Cardiac fibroblast (primary cell): ENCODE measurements around the gene DLX4.

GRCh38 chr17:49338697-49339245, 23.3 kb downstream of the ZNF652 start:
- RRBS = no CpG with 5 or more reads among the region's 3 CpGs

DNA sequence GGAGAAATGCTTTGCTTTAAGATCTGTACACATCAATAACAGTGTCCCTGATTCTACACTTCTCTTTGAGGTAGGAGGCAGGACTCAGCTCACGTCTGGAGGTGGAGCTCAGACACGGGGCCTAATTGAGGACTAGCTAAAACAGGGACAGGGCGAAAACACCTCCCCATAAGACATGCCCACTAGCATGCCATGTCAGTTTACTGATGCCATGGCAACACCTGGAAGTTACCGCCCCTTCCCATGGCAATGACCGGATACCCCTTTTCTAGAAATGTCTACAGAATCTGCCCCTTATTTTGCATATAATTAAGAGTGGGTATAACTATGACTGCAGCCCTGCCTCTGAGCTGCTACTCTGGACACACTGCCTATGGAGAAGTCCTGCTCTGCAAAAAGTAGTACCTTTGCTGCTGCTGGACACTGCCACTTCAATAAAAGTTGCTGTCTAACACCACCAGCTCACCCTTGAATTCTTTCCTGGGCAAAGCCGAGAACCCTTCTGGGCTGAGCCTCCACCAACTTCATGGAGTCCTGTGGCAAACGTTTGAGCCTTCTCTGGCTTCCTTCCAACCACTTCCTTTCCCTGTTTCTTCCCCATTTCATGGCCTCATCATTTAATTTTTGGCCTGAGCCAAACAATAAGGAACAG, 21.1 kb downstream of the PHB1 start:
- RRBS = no CpG with 5 or more reads among the region's 7 CpGs

DNA sequence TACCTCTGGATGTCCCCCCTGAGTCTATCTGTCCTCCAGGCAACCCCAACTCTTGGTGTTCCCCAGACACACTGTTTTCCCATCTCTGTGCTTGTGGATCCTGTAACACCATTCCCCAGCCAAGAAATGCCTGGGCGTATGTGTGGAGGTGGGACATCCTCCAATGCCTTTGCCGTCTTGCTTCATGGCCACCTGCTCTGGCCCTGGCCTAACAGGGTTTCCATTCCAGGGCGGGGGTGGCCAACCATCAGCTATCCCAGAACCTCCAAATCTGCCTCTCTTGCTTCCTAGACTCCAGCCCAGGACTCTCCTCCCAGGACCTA, 8.4 kb downstream of the NGFR start:
- RRBS = no CpG with 5 or more reads among the region's 3 CpGs

GRCh38 chr17:49576590-49577102, 975 bp downstream of the NXPH3 start:
- RRBS = 2% methylated on average over 17 of the region's 43 CpGs

- RRBS = no CpG with 5 or more reads among the region's 6 CpGs
These were observed 1.9 kb downstream of the NXPH3 start for GRCh38 chr17:49577576-49578006.

GRCh38 chr17:49646039-49647155, 31.5 kb downstream of the SPOP start:
- RRBS = no CpG with 5 or more reads among the region's 8 CpGs

GRCh38 chr17:49715573-49716499, 8.1 kb upstream of the SLC35B1 start:
- RRBS = no CpG with 5 or more reads among the region's 12 CpGs

DNA sequence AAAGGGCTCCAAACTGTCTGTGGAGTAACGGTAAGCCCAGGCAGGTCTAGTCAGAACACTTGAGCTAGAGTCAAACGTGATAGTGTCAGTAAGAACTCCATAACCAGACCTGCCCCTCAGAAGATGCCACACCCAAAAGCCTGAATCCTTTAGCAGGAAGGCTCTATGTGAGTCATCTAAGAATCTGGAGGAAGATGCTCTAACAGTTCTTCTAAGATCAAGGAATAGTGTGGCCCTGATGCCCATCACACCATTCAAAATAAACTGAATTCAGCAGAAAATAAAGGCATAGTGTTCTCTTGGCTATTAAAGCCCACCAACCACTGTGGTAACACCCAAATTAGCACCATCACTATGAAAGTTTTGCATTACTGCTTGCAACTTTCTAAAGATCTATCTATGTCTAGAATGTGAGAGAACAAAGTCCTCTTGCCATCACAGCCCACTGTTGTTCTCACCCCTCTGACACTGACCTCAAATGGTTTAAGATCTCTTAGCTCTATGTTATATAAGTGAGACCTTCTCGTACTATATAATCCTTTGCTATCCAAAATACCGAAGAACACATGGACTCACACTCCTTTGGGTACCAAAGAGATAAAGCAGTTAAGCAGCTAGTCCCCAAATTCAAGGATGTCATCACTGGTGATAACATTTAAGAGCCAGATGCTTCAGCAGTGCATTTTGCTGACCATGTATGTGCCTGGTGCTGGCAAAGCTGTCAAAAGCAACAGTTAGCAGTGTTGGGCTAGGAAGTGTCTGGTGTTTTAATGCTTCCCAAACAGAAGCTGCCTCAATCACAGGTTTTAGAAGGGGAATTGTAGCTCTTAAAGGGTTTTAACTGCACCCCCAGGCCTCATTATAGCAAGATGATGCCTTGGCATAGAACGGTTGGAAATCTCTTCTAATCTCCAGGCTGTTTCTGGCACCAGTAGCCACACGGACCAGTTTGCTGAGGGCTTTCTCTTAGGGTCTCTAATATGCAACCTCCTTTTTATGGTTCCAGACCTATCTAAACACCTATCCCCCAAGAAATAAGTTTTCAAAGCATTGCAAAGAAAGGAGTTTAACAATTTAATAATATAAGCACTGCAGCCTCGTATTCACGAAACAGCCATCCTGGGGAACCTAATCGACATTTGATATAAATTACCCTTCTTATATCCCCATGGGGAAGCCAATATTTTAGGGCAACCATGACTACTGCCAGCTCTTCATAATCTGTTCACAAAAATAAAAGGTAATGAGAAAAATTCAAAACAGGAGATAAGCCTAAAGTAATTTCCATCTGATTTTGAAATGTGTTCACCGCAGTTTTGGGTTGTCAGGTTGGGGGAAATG, 4.8 kb downstream of the FAM117A start:
- RRBS = no CpG with 5 or more reads among the region's 10 CpGs

DNA sequence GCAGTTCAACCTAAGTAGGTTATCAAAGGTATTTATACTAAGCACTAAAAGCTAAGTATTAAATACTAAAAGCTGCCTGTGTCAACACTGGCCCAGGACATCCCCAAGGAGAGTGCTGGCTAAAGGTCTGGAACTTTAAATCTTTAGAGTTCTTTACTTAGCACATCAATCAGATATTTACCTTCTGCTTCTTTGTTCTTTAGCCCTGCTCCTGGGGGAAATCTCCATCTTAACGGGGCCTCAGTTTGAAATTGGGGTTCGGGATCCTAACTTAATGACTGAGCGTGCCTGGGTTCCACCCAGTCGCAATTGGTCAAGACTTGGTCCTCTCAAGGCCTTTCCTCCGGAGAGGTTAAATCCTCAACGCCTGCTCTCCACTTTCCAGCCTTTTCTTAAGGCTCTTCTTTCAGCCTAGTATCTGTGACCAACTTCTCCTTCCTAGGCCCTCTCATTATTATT, 1.1 kb upstream of the KAT7 start:
- RRBS = no CpG with 5 or more reads among the region's 6 CpGs

GRCh38 chr17:49832364-49832692, 15.5 kb downstream of the TAC4 start:
- RRBS = no CpG with 5 or more reads among the region's 2 CpGs

DNA sequence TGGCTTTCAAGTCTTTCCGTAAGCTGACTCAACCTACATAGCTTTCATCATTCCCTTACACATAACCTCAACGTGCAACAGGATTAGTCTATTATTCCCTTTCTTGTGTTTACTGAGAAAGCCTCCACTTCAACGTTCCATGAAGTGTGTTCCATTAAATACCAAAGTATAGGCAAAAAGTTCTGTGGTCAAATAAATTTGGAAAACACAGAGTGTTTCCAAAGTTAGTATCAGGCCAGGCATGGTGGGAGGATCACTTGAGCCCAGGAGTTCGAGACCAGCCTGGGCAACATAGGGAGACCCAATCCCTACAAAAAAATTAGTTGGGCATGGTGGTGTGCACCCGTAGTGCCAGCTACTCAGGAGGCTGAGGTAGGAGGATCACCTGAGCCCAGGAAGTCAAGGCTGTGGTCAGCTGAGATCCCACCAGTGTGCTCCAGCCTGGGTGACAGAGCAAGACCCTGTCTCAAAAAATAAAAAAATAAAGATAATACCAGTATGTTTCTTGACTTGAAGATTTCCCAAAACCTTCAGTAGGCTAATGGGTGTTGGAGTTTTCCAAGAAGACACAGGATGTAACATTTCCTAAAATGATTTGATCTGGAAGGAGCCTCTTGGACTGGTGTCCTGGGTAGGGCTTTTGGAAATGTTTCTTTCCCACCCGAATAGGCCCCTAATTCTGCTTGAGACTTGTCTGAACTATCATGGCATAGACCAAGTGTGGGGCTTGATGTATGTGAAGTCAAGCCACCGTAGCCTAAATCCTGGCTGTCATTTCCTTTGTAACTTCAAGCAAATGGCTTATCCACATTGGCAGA, 13.1 kb downstream of the TAC4 start:
- RRBS = no CpG with 5 or more reads among the region's 7 CpGs

DNA sequence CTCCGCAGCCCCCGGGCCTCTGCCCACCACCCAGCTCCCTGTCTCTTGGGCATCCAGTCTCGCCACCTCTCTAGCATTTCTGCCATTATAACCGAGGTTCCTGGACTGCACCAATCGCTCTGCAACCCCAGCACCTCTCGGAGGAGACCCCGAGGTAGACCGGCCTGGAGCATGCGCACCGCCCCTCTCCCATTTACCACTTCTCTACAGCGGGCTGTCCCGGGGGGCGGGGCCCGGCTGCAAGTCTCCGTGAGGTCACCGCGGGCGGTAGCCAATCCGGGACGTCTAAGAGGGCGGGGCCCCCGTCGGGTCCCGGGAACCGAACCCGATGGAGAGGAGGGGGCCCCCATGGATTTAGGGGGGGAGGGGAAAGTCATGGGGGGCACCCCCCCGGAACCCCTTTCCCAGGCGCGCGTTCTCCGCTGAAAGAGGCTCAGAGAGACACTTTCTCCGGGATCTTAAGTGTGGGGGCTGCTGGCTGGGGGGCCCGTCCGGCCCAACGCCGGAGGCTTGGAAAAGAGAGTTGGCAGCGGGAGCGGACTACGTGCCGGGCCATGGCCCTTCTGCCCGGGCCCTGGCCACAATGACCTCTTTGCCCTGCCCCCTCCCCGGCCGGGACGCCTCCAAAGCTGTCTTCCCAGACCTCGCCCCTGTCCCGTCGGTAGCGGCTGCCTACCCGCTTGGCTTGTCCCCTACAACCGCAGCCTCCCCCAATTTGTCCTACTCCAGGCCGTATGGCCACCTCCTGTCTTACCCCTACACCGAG, at the start of gene DLX4:
TSS of gene DLX4 (plus strand) at position 305 of the 766 bp plus-strand sequence.
- RRBS = 2% methylated on average over 25 of the region's 52 CpGs

DNA sequence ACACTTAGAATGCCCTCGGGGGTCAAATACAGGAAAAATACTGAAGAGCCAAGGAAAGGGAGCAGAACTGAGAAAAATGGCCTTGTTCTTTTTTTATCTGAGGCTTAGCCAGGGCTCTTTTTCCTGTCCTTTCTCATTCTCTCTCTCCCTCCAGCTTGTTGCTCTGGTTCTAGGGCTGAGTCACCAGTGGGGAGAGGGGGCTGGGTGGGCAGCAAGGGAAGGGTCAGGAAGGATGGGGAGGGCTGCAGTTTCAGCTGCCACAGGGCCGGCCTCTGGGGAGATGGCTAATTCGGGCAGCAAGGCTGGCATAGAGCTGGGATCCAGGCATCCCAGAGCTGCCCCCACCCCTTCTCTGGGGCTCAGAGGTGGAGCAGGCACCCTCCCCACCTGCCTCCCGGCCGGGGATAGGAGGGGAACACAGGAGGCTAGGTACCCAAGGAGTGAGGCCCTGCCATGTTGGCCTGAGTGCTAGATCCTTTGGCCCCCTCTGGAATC, 3.9 kb downstream of the ITGA3 start:
- RRBS = no CpG with 5 or more reads among the region's 5 CpGs

DNA sequence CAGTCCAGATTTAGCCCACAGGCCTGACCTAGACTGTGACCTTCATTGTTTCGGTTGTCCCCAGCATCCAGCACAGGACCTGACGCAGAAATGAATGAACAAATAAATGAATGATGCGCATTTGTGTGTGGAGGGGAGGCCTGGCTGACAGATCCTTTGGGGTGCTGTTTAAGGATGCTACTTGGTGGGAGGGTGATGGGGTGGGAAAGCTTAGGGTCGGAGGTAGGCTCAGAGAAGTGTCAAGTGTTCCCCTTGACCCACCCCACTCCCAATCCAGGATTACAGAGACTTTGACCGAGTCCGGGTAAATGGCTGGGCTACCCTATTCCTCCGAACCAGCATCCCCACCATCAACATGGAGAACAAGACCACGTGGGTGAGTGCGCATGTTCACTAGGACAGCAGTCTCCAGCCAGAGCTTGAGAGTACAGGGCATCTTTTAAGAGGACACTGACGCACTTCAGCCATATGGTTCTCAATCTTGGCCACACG, 14.1 kb upstream of the PDK2 start:
- RRBS = no CpG with 5 or more reads among the region's 11 CpGs

DNA sequence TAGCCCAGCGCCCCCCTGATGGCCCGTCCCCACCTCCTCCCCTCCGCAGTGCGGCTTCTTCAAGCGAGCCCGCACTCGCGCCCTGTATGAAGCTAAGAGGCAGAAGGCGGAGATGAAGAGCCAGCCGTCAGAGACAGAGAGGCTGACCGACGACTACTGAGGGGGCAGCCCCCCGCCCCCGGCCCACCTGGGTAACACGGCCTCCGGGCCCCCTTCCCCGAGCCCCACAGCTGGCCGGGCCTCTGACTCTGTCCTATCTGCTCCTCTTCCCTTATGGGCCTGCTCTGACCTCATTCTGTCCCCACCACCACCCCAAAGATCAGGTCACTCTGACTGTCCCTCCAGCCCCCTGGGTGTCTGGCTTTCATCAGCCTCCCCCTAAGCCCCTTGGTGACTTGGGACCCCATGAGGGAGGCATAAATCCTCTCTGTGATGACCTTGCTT, 7.0 kb upstream of the PDK2 start:
- RRBS = no CpG with 5 or more reads among the region's 18 CpGs

- RRBS = 0% methylated on average over 1 of the region's 17 CpGs
These were observed 1.4 kb downstream of the SAMD14 start for GRCh38 chr17:50128464-50128999.

DNA sequence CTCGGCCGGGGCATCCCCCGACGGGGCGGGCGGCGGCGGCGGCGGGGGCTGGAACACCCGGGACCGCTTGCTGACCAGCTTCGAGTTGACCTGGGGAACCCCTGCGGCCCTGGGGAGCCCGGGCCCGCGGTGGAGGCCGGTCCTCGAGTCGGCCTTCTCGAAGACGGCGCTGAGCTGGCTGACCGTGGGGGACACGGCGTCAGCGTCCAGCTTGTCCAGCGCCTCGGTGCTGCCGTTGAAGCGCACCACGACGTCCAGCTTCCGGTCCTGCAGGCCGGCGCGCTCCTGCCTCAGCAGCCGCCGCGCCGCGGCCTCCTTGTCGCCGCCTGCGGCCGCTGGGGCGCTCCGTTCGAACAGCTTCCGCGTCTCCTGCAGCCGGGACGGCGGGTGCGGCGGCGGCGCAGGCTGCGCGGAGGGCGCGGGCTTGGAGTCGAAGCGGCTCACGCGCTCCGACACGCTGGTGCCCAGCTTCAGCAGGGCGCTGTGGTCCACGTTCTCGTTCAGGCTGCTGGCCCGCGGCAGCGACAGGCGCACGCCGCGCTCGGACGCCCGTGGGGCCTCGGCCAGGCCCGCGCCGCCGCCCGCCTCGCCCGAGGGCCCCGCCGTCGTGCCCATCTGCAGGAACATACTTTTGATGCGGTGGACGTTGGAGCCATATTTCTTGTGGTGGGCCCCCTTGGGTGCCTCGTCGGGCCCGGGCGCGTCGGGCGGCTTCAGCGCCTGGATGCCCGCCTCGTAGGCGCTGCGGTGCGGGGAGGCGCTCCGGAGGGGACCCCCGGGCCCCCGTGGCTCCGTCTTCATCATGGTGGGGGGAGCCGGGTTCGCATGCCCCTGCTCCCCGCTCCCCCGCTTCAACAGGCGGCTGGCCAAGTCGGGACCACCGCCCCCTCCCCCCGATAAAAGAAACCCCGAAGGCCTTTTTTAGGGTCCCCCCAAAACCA, 497 bp downstream of the PPP1R9B start:
- RRBS = 1% methylated on average over 30 of the region's 121 CpGs

GRCh38 chr17:50347284-50348032, 1.5 kb downstream of the XYLT2 start:
- RRBS = no CpG with 5 or more reads among the region's 13 CpGs

- RRBS = no CpG with 5 or more reads among the region's 4 CpGs
These were observed 14.3 kb downstream of the ACSF2 start for GRCh38 chr17:50440235-50440890.

DNA sequence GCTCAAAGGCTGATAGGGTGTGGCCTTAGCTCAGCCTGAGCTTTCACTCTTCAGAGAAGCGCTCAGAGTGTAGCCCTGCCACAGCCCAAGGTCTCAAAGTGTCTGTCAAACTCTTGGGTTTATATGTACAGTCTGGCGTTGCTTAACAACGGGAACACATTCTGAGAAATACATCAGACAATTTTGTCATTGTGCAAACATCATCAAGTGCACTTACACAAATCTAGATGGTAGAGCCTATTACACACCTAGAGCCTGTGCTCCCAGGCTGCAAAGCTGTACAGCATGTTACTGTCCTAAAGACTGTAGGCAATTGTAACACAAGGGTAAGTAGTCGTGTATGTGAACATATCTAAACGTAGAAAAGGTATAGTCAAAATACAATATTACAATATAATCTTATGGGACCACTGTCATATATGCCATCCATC, 20.8 kb downstream of the CHAD start:
- RRBS = no CpG with 5 or more reads among the region's 5 CpGs